Umbilical cord (tissue), 2 donors: ENCODE measurements around the genes CFAP97D1, ASB16, UBTF and RUNDC3A.

- RAMPAGE, long total RNA, result no peak
Measured at GRCh38 chr17:43755219-43755833, 3.3 kb downstream of the SOST start.

- RAMPAGE, long total RNA, result no peak
Measured at GRCh38 chr17:43758883-43759134, 218 bp upstream of the SOST start.

- RAMPAGE, long total RNA, result no peak
Measured at GRCh38 chr17:43780239-43780572, at the start of gene CFAP97D1. Gene CFAP97D1 (plus strand): TSS chr17:43780435.

GRCh38 chr17:43831558-43832264 is 1.2 kb downstream of the MPP3 start:
- RAMPAGE, long total RNA, result no peak

GRCh38 chr17:43842583-43843250 is 4.3 kb upstream of the CD300LG start:
- RAMPAGE, long total RNA, result no peak

GRCh38 chr17:43900378-43901214 is 6.7 kb downstream of the MPP2 start:
- RAMPAGE, long total RNA, result no peak

GRCh38 chr17:43906065-43907307 is 850 bp downstream of the MPP2 start:
- RAMPAGE, long total RNA, result no peak

DNA sequence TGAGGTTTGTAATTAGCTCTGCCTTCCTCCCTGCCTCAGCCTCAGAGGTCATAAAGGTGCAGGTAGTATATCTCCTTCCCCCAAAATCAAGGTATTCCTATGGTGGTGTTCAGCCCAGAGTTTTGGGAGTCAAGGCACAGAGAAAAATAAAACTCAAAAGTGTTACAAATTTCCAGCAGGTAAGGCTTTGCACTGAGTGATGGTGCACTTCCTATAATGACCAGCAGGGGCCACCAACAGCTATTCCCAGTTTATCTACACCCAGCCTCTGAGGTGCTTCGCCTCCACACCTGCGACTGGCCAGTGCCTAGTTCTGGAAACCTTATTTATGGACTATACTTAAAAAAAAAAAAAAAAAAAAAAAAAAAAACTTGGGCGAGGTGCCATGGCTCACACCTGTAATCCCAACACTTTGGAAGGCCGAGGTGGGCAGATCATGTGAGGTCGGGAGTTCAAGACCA is 2.8 kb upstream of the MPP2 start:
- RAMPAGE, long total RNA, result no peak

DNA sequence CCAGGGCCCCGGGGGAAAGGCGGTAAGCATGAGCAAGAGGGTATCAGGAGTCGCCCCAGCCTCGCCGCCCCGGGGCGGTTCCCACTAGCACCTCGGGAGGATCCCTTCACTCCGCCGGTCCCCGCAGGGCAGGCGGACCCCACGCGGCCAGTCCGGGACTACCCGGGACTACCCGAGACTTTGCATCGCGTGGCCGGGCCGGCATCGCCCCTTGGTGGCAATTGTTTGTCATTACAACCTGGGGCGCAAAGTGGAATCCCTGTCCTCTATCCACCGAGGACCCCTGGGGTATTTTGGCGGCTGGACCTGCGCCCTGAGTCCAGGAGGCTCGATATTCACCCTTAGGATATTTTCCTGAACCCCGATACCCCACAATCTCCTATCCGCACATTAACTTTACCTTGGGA is 9.5 kb upstream of the NAGS start:
- RAMPAGE, long total RNA, result no peak

DNA sequence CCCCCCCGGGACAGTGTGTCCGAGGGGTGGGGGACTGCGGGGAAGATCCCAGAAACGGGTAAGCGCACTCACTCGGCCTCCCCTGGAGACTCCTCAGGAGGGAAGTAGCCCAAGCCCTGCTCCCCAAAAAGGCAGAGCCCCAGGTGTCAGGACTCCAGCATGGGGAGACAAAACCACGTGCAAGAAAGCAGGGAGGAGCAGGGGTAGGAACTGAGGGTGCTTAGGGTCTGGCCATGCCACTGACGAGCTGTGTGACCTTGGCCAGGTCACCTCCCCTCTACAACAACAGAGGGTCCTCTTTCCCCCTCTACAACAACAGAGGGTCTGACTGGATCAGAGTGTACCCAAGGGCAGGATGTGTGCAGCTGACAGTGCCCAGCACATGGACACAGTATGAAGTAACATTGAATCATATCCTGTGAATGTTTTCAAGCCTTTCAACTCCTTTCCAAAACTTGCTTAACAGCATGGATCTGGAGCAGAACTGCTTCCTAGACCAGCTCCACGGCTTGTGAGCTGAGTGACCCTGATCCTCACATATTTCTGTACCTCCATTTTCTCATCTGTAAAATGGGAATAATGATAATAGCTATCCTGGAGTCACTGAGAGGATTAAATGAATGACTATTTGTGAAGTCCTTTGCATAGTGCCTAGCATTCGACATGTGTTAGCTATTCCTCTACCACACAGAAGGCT is 2.1 kb upstream of the NAGS start:
- RAMPAGE, long total RNA, result no peak

DNA sequence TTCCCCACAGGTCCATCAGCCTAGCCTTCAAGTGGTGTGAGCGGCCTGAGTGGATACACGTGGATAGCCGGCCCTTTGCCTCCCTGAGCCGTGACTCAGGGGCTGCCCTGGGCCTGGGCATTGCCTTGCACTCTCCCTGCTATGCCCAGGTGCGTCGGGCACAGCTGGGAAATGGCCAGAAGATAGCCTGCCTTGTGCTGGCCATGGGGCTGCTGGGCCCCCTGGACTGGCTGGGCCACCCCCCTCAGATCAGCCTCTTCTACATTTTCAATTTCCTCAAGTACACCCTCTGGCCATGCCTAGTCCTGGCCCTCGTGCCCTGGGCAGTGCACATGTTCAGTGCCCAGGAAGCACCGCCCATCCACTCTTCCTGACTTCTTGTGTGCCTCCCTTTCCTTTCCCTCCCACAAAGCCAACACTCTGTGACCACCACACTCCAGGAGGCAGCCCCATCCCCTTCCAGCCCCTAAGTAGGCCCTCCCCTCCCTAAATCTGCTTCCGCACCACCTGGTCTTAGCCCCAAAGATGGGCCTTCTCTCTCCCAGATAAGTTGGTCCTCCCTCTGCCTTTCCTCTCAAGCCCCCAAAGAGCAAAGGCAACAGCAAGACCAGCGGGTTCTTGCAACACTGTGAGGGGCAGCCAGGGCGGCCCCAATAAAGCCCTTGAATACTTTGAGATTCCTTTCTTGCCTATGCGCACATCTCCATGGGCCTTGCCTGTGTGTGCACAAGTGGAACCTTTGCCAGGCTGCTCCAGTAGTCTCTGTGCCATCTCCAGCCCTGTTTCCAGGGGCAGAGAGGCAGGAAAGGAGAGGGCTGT is 5.3 kb downstream of the G6PC3 start:
- RAMPAGE, long total RNA, result no peak

GRCh38 chr17:44084030-44084927 is 13.7 kb downstream of the G6PC3 start:
- RAMPAGE, long total RNA, result no peak

DNA sequence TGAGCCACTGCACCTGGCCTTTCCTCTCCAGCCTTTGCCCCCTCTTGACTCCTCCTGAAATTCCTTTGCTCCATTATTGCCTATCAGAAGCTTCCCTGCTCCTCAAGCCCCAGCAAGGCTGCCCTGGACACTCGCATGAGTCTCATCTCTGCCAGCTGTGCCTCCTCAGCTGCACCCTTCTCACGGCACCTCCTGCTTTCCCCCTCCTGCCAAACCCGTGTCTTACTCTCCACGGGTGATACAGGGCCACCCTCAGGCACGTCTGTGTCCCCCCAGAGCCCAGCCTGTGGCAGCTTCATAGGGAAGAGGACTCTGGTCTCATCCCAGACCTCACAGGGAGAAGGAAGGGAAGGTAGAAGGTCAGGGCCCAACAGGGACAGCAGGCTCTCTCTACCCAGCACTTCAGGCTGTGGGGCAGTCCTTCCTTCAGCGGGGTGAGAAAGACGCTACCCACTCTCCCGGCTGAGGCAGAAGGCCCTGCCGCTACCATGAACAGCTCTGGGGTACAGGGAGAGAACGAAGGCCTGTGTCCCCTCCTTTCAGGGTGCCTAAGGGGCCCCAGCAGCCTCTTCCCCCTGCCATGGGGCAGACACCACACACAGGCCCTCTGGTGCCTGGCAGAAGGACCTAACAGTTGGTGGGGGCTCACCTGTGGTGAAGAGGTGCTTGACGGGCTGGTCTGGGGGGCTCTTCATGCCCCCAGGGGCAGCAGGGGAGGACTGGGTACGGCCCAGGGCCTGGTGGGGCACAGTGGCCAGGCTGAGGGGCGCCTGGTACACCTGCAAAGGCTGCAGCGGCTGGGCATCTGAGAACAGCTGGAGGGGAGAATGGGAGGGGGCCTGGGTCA is 15.6 kb downstream of the G6PC3 start:
- RAMPAGE, long total RNA, result no peak

GRCh38 chr17:44130842-44131272 is 7.4 kb upstream of the HDAC5 start:
- RAMPAGE, long total RNA, result no peak

GRCh38 chr17:44170249-44171154 is at the start of gene ASB16:
Gene ASB16 (plus strand): TSS chr17:44170704.
- RAMPAGE, long total RNA, result no peak

DNA sequence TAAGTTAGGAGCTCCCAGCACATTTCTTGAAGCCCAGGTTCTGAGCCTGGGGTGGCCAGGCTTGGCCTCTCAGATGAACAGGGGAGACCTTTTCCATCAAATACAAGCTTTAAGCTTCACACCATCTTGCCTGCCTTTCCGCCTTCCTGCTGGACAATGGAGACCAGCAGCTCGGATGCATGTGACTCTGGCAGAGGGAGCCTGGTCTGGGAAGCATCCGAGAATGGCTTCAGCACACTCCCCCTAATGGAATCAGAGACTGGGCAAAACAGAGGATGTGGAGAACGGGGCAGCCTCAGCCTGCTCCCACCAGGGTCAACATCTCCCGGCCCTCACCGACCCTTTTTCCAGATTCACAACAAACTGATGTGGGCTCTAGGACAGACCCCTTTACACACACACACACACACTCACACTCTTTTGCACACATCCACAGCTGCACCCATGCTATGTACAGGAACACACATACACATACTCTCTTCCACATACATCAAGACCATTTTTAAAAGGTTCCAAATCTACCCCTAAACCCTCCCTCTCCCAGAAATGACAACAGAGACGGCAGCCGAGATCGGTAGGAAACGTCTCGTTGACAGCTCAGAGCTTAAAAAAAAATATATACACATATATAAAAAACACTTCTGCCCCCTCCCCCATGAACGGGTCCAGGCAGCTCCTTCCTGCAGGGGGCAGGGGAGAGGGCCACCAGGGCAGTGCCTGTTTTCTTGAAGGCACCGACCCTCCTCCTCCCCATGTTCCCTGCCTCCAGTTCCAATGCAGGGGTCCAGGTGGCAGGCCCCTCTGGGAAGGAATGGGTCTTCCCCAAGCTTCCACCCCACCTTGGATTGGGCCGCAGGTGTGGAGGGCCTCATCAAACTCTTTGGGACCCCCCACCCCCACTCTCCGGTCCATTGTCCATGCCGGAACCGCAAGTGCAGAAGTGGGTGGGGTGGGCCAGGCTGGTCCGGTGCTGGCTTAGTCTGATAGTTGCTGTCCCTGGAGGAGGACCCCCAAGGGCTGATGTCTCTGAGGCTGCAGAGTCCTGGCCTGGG is 6.7 kb upstream of the ATXN7L3 start:
- RAMPAGE, long total RNA, result no peak

- RAMPAGE, long total RNA, result no peak
Measured at GRCh38 chr17:44218936-44219341, 536 bp downstream of the UBTF start.

DNA sequence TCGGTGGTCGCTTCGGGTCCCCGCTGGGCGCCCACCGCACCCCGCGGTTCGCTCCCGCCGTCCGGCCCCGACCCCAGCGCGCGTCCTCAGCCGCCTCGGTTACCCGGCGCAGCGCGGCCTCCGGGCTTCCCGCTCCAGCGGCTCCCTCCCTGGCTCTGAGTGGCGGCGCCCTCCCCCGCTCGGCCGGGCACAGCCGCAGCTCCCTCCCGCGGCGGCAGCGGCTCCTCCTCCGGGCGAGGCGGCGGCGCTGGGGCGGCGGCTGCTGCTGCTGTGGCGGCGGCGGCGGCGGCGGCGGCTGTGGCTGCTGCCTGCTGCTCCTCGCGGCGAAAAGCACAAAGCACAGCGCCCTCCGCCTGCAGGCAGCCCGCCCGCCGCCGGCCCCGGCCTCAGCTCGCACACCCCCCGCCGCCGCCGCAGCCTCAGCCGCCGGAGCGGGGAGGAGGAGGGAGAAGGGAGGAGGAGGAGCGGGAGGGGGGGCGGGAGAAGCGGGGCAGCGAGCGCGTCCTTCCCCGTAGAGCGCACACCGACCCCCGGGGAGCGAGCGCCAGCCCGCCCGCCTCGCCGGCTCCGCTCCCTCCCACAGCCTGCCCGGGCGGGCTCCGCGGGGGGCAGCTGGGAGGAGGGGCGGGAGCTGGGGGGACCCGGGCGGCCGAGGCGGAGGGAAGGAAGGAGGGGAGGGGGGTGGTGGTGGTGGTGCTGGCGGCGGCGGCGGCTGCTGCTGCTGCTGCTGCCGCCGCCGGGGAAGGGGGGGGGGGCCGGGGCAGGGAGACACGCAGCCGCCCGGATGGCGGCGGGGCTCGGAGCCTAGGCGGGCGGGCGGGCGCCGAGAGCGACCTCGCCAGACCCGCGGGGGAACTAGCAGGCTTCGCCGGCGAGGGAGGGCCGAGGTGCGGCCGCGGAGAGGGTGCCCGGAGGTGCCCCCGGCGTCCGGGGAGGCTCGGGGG is at the start of gene UBTF:
TSS of gene UBTF (minus strand) at position 334 of the 944 bp plus-strand sequence.
- RAMPAGE, long total RNA, result start-site peak on the minus strand centred at position 158 of the sequence, 14 bp wide, 25 and 31 reads in 2 replicates

DNA sequence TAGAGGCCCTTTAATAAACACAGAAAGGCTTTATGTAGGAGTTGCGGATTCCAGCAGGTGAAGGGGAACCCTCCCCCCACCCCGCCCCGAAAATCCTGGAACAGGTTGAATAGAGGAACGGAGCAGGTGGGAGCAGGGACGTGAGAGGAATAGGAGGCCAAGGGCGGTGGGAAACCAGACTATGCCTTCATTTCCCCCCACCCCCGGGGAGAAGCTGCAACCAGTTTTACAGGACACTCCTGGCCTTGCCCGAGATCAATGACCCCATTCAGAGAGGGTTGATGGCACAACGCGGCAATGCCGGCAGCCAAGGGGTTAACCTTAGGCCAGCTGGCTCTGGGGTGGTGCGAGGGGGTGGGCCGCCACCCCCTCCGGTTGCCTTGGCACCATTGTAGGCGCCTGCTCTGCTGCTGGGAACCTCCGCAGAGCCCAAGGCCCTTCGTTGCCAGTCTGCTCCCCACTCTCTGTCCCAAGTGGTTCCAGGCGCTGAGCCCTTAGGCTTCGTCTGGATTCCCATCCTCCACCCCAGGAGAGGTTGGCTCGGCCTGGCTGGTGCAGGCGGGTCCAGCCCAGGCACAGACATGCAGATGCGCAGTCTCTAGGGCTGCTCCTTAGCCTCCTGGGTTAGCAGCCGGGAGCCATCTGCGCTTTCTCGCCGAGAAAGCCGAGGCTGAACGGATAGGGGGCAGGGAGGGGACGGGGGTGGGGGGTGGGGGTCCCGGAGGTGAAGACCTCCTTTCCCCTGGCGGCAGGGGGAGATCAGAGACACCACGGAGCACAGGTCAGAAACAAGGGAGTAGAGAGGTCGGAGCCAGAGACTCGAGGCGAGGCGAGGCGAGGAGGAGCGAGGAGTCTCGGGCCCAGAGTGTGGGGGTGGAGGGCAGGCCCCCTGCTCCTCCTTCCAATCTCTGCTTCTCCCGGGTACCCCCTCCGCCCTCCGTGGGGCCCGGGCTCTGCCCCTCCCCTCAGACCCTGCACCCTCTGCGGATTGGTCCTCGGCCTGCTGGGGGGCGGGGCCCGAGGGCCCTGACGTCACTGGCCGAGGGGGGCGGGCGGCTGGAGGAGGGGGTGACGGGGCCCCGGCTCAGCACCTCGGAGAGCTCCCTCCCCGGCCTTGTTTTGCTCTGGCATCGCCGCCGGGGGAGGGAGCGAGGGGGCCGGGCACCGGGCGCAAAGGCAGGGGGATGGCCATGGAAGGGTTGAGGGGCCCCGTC is at the start of gene RUNDC3A:
TSS of gene RUNDC3A (plus strand) at position 1,077 of the 1,214 bp plus-strand sequence.
- RAMPAGE, long total RNA, result no peak

GRCh38 chr17:44323706-44324160 is 890 bp downstream of the SLC25A39 start:
- RAMPAGE, long total RNA, result no peak